HT1080 (cell line): ENCODE data around the gene BTBD8.

DNA sequence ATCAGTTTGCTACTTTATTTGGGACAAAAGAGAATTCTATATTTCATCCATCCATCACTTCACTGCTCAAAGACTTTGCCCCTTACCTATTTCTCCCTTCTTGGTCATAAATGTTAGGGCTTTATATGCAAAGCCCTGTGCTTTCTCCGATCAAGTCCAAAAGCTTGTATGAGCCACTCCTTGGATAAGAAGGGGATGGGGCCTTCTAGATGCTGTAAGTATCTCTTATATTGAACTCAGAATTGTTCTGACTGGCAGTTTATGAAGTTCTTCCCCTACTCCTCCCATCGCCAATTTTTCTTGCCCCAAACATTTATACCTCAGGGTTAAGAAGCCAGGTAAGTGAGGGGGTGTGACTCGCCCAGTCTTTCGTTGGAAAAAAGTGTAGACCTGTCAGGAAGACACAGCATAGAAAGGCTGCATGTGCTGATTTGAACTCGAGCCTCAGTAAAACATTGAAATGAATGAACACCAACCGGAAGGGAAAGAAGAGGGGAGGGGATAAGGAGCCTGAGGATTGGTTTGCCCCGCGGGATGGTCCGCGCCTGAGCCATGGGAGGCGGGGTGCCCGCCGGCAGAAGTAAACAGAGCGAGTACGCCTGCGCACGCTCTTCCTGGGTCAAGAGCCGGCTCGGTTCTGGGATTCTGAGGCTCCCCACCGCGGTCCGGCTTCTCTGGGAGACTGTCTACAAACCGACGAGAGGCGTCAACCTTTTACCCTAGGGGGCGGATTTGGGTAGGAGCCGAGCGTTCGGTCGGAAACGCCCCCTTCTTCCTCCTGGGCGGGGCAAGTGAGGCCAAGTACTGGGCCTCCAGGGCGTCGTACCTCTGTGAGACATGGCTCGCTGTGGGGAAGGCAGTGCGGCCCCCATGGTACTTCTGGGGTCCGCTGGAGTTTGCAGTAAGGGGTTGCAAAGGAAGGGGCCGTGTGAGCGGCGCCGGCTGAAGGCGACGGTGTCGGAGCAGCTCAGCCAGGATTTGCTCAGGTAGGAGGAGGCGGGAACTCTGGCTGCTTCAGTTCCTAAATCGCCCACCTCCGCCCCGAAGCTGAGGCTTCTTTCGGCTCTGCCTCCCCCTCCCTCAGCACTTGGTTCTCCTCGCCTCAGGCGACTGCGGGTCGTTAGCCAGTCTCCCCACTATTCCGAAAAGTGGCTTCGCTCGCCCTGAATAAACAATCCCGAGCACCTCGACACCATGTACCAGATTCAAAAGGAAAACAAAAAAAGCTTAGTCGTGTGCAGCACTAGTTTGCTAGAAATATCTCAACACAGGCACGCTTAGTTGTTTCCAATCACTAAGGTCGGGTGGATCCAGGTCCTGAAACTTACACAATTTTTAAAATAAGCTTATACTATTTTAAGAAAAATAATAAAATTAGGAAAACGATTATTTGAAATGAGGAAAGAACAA is at the start of gene BTBD8:
BTBD8 (plus strand) TSS at position 611 of the 1,410 bp plus-strand sequence.
RAMPAGE:
- cytosol, long total RNA: no peak
- long total RNA: no peak
- nucleus, long total RNA: no peak

RAMPAGE:
- cytosol, long total RNA: no peak
- long total RNA: no peak
- nucleus, long total RNA: no peak
These were observed 29.0 kb upstream of the GFI1 start for GRCh38 chr1:92515568-92516370.

DNA sequence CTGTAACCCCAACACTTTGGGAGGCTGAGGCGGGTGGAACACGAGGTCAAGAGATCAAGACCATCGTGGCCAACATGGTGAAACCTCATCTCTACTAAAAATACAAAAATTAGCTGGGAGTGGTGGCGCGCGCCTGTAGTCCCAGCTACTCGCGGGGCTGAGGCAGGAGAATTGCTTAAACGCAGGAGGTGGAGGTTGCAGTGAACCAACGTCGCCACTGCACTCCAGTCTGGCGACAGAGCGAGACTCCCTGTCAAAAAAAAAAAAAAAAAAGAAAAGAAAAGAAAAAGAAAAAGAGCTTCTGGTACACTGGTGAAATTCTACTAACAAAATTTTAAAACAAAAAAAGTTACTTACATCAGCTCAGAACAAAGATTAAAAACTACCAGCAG is 1.4 kb downstream of the EVI5 start:
RAMPAGE:
- cytosol, long total RNA: no peak
- long total RNA: no peak
- nucleus, long total RNA: no peak

GRCh38 chr1:92804652-92805293 is 19.9 kb upstream of the EVI5 start:
RAMPAGE:
- cytosol, long total RNA: no peak
- long total RNA: no peak
- nucleus, long total RNA: no peak

RAMPAGE:
- cytosol, long total RNA: no peak
- long total RNA: no peak
- nucleus, long total RNA: no peak
These were observed 8.7 kb downstream of the RPL5 start for GRCh38 chr1:92840369-92841071.

GRCh38 chr1:92843275-92844558 is 11.9 kb downstream of the RPL5 start:
RAMPAGE:
- cytosol, long total RNA: no peak
- long total RNA: no peak
- nucleus, long total RNA: no peak

DNA sequence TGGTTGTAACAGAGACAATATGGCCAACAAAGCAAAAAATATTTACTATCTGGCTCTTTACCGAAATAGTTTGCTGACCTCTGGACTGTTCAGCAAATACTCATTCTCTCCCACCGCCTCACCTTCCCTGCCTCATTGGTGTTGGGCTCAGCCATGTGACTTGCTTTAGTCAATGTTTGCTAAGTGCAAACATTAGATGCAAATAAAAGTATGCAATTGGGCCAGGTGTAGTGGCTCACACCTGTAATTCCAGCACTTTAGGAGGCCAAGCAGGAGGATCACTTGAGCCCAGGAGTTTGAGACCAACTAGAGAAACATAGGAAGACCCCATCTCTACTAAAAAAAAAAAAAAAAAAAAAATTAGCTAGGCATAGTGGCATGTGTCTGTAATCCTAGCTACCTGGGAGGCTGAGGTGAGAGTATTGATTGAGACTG is 55.1 kb downstream of the RPL5 start:
RAMPAGE:
- cytosol, long total RNA: no peak
- long total RNA: no peak
- nucleus, long total RNA: no peak

RAMPAGE:
- cytosol, long total RNA: no peak
- long total RNA: no peak
- nucleus, long total RNA: no peak
These were observed 41.8 kb downstream of the DIPK1A start for GRCh38 chr1:92919294-92919996.

GRCh38 chr1:93124387-93125308 is 45.6 kb downstream of the MTF2 start:
RAMPAGE:
- cytosol, long total RNA: no peak
- long total RNA: no peak
- nucleus, long total RNA: no peak

RAMPAGE:
- cytosol, long total RNA: no peak
- long total RNA: no peak
- nucleus, long total RNA: no peak
These were observed 32.1 kb downstream of the TMED5 start for GRCh38 chr1:93147794-93148830.

DNA sequence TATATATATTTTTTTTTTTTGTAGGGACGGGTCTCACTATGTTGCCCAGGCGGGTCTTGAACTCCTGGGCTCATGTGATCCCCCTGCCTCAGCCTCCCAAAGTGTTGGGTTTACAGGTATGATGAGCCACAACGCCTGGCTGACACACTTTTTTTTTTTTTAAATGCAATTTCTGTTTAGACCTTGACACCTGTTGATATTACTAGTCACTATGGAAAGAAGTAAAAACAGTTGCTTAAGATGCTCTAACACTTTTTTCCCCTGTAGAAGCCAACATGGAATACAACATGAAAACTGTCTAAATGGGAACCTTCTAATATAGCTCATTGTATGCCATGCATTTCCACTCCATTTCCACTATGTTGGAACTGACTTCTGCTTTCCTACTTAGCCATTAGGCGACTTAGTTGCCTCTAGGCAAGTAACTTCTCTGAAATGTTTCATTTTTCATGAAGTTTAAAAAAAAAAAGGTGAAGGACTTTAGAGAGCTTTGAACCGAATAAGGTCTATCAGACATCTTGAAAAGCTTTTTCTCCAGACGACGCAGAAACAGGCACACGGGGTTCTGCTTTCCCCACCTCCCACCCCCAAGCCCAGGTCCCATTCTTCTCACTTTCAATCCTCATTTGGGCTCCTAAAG is 717 bp upstream of the DR1 start:
RAMPAGE:
- cytosol, long total RNA: no peak
- long total RNA: no peak
- nucleus, long total RNA: no peak

DNA sequence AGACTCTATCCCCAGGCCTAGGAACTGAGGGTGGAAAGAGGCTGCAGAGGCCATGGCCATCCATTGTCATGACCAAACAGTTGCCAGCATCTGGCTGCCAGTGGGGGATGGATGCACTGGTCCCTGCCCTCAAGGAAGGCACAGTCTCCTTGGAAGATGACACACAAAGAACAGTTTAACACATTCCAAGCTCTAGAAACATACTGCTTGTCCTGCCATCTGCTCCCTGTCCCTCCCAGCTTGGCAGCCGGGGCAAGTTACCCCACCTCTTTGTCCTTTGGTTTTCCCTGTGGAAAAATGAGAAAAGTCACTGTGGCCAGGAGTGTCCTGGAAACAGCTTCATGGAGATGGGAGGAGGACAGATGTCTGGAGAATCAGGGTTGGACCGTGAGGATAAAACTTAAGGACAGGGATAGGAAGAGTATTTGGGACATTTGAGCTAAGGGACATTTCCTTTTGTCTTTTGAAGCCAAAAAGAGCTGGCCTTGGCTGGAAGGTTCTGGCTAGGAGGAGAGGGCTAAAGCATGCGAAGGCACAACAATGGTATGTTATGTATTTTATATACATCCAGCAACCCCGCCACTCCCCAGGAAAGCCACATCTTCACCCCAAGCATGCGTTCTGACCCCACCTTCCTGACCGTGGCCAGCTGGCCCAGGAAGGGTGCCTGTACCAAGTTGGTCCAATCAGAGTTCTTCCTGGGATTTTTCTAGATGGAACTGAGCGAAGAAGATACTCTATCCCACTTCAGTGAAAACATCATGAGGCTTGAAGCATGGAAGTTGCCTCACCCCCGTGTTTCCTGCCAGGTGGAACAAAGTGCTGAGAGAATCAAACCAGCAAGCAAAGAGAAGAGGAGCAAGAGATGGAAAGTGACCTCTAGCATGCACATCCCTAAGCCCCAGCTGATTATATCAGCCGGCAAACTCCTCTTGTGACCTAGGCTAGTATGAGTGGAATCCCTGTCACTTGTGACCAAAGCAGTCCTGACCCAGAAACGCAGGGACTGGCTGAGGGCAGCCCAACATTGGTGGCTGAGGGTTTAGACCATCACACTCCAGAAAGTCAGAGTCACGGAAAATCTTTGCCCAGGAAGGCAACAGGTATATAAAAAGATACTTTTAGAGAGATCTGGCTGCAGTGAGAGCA is 82.8 kb downstream of the BCAR3 start:
RAMPAGE:
- cytosol, long total RNA: no peak
- long total RNA: no peak
- nucleus, long total RNA: no peak

GRCh38 chr1:93624038-93624402 is 57.6 kb downstream of the BCAR3 start:
RAMPAGE:
- cytosol, long total RNA: no peak
- long total RNA: no peak
- nucleus, long total RNA: no peak

DNA sequence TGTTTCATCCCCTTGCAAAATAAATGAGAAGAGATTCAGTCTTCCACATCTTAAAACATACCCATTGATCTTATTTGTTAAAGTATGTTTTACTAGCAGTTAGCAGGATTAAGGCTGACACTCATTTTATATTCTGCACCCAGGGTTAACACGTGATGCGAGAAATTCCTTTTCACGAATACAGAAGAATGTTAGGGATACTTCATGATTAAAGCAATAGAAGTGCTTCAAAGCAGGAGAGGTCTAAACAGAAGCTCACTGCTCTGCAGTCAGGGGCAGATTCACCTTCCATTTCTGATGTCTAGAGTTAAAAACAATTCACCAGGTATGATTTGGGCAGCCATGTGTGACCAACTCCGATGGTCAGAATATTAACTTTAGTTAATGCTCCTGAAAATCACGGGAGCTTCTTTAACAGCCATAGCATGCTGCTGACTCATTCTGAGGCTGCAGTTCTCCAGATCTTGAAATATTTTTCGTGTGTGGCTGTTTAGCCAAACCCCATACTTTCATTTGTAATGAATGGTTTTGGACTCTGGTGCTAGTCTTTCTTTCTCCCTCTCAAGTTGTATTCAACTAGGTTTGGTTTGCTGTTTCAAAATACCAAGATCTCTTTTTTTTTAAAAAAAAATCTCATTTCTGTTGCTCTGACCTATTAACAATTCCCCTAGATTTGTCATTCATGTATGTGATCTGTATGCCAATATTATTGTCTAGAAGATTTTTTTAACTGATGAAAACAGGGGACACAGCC is 19.6 kb downstream of the BCAR3 start:
RAMPAGE:
- cytosol, long total RNA: no peak
- long total RNA: no peak
- nucleus, long total RNA: no peak

DNA sequence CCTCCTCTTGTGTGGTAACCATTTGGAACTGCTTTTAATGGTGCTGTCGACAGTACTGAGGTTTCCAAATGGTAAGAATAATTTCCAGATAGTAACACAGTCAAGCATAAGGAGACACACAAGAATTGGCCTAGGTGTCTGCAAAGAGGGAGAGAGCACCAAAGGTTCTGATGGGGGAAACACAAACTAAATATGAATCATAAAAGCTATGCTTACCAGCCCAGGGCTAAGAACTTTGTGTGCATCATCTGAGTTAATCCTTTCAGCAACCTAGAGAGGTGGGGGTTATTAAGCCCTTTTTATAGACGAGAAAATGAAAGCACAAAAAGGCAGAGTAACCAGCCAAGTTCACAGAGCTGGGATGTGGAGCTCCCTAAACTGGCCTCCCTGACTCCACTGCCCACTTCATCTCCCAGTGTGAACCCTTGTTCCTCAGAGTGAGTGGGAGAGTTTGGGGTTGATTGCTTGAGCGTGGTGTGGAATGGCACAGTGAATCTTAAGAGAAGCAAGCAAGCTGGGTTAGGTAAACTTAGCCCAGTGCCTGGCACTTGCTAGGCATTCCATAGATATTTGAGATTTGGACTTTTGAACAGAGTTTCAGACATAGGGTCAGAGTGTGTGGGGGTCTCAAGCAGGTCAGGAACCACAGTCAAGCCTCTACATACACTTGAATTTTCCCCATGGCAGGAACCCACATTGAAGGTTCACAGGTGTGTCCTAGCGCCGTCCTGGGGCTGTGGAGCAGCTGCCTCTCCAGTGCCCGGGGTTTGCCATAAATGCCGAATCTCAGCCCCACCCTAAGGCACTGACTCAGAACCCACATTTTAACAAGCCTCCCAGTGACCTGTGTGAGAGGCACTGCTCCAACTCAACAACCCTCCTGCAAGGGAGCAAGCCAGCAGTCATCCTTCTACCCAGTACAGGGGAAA is 10.9 kb upstream of the BCAR3 start:
RAMPAGE:
- cytosol, long total RNA: no peak
- long total RNA: start-site peak on the minus strand centred at position 753 of the sequence, 6 bp wide, 9 reads; start-site peak on the plus strand centred at position 852 of the sequence, 7 bp wide, 43 reads
- nucleus, long total RNA: no peak

DNA sequence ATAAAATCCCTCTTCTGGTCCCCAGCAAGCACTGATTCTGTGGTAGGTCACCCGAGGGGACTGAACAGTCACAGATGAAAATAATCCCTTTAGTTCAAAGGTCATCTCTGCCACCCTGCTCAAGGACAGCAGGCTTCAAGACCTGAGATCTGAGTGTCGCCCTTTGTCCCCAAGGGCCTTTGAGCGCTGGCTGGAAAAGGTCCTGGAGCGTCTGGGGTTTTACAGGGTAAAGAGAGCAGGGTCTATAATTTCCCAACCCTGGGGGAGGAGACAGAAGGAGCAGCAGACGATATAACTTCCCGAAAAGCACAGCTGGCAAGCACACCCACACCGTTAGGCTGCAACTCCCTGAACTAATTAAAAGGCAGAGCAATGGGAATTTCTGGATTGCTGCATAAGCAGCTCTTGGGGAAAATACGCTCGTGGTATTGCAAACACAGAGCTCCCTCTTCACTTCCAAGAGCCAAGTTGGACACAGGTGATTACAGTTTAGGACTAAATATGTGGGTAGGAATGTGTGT is 87.3 kb upstream of the BCAR3 start:
RAMPAGE:
- cytosol, long total RNA: no peak
- long total RNA: no peak
- nucleus, long total RNA: no peak

DNA sequence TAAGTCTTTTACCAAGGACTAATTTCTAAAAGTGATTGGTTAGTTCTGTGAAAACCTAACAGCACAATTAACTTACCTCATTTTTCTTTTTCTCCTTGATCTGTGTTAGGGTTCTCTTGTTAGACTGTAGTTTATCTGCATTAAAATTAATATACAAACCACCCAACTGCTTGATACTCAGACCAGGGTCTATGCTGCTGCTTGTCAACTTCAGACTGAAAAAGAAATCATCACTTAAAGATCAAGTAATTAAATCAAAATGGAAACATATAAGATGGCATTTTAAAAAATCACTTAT is 3.5 kb downstream of the DNTTIP2 start:
RAMPAGE:
- cytosol, long total RNA: no peak
- long total RNA: no peak
- nucleus, long total RNA: no peak

RAMPAGE:
- cytosol, long total RNA: no peak
- long total RNA: no peak
- nucleus, long total RNA: no peak
These were observed 2.5 kb downstream of the DNTTIP2 start for GRCh38 chr1:93876096-93877262.

DNA sequence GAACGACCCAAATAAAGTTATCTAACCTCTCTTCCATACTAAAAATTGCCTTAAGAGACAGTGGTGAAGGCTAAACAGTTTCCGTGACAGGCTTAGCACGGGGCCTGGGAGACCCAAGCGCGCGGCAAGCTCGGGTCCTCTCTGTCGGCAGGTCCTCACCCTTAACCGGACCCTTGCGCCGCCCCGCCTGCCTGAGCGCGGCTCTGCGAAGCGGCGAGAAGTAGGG is 259 bp downstream of the DNTTIP2 start:
RAMPAGE:
- cytosol, long total RNA: no peak
- long total RNA: no peak
- nucleus, long total RNA: no peak

RAMPAGE:
- cytosol, long total RNA: no peak
- long total RNA: no peak
- nucleus, long total RNA: no peak
These were observed 5.1 kb downstream of the GCLM start for GRCh38 chr1:93904109-93904634.